ENCODE measurements around a stretch of chr20.

GRCh38 chr20:53736796-53737450, 143.3 kb upstream of the ZNF217 start:
- PRO-cap: no peak
- CAGE, long polyA plus RNA: no peak

DNA sequence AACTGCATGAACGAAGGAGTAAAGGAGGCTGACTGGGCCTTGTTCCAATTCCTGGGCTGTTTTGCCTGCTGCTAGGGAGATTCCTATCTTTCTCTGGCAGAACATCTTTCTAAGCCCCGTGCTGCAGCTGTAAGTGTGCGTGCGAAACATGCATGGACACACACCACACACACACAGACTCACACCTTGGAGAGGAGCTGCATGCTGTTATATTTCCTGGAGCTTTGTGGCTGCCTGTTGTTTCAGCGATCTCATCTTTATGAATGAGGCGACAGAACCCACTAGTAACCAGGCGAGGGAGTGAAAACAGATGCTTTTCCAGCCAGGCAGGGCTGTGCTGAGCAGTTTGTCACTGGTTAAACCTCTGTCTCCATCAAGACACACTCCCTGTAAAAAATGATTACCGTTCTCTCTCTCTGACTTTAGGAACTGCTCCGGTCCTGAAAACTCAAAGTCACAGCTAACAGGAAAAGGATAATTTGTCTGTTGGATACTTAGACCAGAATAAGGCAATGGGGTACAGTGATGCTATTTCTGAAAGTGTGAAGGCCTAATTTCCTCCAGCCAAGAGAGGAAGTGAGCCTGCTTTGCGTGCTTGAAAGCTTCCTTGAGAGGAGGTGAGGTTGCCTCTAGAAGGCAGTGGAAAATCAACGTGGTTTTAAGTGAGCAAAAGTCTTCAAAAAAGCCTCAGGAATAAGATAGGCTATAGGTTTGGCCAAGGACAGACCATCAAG, 157.5 kb upstream of the ZNF217 start:
- PRO-cap: no peak
- CAGE, long polyA plus RNA: no peak

DNA sequence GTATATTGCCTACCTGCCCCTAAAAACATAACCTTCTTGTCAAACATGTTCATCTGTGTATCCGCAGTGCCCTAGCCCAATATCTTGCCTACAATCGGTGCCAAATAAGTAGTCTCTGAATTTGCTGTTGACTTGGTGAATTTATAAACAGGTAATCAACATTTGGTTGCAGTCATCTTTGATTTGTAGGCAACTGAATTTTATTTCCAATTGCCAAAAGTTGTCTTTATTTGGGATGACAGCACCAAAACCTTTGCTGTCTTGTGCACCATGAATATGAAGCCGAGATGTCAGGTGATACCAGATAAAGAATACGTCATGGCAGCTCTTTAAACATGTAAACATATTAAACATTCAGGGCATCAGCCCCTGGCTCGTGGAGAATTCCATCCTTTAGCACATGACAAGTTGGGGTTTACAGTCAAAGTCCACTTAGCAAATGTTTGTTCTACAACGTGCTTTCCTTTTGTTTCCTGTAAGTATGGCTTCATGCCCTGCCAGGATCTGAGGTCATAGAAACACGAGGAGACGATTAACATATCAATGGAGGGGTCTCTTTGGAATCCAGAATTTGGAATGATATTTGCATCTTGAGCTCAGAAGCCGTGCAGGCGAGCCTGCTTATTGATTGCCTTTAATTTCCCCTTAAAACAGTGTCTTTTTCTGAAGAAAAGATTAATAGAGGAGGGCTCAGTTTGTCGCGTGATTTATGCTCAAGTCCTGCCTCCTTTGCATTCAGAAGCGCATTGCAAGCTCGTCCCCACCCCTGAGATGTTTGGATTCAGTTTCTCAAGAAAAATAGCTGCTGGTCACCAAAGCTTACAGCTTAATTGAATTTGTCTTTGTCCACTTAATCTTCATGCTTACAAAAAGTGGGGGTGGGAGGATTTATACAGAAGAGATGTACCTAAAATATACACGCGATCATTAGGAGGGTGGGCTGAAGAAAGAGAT, 170.2 kb upstream of the ZNF217 start:
- PRO-cap: no peak
- CAGE, long polyA plus RNA: no peak

- PRO-cap: no peak
- CAGE, long polyA plus RNA: no peak
Observed at GRCh38 chr20:53786130-53786574, 192.5 kb upstream of the ZNF217 start.

- PRO-cap: no peak
- CAGE, long polyA plus RNA: no peak
Observed at GRCh38 chr20:53790846-53791410, 197.3 kb upstream of the ZNF217 start.

DNA sequence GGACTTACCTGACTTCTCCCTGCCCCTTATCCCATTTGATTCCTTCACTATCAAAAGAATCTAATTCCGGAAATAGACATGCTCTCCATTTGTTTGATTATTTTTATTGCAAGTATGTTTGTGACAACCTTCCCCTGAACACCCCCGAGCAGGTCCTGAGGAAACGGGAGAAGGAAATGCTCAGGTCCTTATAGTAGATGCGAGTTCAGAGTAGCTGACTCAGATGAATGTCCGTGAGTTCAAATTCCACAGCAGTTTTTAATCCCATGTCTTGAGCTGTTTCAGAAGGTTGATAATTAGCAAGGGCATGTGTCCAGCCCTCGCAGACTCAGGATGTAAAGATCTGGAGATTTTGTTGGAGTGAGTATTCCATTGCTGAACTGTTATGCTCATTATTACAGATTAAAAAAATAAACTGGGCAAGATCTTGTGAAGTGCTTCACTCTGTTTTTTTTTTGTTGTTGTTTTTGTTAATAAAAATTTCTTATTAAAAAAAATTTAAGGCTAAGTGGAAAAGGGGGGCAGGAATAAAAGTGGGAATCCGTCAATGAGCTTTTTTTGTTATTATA, 169.3 kb downstream of the BCAS1 start:
- PRO-cap: no peak
- CAGE, long polyA plus RNA: no peak

- PRO-cap: no peak
- CAGE, long polyA plus RNA: no peak
Observed at GRCh38 chr20:53914080-53914530, 156.3 kb downstream of the BCAS1 start.

- PRO-cap: no peak
- CAGE, long polyA plus RNA: no peak
Observed at GRCh38 chr20:53914531-53915171, 155.7 kb downstream of the BCAS1 start.

- PRO-cap: no peak
- CAGE, long polyA plus RNA: no peak
Observed at GRCh38 chr20:53922770-53923459, 147.5 kb downstream of the BCAS1 start.

GRCh38 chr20:53926497-53927227, 143.7 kb downstream of the BCAS1 start:
- PRO-cap: unidirectional peak, minus-strand start at chr20:53926644; unidirectional peak, minus-strand start at chr20:53926661
- CAGE, long polyA plus RNA: no peak

- PRO-cap: no peak
- CAGE, long polyA plus RNA: no peak
Observed at GRCh38 chr20:53939869-53940648, 130.3 kb downstream of the BCAS1 start.

DNA sequence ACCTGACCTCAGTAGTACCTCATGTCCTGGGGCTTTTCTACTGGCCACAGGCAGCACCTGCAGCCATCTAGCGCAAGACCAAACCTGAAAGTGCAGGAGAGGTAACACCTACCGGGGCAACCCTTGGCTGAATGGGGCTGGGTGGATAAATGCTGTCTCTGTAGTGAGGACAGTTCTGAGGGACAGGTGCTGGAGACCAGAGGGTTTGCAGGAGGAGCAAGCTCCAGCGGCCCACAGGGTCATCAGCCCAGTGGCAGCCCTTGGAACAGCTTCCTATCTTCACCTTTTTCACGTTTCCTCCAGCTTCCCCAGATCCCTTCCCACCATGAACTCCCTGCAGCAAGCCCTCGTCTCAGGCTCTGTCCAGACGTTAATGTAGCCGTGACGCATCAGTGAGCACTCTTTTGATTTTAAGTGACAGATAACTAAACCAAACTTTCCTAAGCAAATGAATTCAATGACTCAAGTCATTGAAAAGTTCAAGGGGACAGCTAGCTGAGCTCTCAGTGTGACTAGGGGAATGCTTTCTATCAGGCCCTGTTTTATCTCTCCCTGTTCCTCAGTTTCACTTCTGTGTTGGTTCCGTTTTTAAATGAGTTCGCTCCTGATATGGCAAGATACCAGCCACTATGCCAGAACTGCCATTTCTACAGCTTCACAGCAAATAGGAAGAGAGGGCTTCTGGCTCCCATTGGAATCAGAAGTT, 12.2 kb upstream of the PFDN4 start:
- PRO-cap: no peak
- CAGE, long polyA plus RNA: no peak

GRCh38 chr20:55678959-55679288, 326.4 kb downstream of the CBLN4 start:
- PRO-cap: no peak
- CAGE, long polyA plus RNA: no peak

- PRO-cap: no peak
- CAGE, long polyA plus RNA: no peak
Observed at GRCh38 chr20:56158866-56159146, 89.7 kb upstream of the MC3R start.

DNA sequence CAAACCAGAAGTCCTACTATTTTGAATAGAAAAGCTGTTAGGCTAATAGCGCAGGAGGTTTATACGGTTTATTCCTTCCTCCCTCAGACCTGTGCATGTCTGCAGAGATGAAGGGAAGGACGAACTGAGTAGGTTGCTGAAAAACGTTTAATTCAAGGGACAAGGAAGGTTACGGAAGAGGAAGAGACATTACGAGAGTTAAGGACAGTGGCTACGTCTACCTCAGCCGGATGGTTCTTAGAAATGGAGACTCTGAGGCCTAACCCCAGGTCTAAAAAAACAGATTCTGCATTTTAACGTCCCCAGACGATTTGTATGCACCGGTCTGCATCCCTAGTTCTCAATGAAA, 923 bp downstream of the AURKA start:
- PRO-cap: no peak
- CAGE, long polyA plus RNA: no peak

- PRO-cap: no peak
- CAGE, long polyA plus RNA: no peak
Observed at GRCh38 chr20:56418931-56419375, 6.9 kb downstream of the CASS4 start.

GRCh38 chr20:56423858-56424328, 11.8 kb downstream of the CASS4 start:
- PRO-cap: no peak
- CAGE, long polyA plus RNA: no peak

DNA sequence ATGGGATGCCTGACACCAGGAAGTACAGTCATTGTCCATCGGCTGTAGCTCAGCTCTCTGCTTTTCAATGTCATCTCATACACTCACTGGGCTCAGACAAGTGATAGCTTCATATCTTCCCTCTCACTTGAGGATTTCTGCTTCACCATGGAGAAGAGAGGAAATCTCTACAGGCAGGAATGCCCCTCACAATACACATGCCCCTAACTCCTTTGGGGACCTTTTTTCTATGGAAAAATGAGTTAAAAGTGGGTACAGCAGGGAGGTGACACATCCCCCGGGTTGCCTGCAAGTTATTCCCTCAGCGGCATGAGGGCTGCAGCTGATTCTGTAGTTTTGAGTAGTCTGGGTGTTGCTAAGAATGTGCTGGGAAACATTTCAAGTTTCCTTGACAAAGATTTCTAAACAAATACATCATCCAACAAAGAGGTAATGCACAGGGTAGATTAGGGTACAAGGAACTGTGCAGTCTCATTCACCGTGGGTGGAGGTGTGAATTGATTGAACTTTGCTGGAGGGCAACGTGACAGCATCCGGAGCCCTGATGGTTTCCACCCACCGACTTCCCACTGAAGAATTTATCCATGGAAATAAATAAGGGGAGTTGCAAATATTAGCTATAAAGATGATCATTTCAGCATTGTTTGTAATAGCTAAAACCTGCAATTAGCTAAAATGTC, 21.7 kb downstream of the CASS4 start:
- PRO-cap: no peak
- CAGE, long polyA plus RNA: no peak

- PRO-cap: no peak
- CAGE, long polyA plus RNA: no peak
Observed at GRCh38 chr20:56444223-56444645, 24.2 kb upstream of the RTF2 start.

DNA sequence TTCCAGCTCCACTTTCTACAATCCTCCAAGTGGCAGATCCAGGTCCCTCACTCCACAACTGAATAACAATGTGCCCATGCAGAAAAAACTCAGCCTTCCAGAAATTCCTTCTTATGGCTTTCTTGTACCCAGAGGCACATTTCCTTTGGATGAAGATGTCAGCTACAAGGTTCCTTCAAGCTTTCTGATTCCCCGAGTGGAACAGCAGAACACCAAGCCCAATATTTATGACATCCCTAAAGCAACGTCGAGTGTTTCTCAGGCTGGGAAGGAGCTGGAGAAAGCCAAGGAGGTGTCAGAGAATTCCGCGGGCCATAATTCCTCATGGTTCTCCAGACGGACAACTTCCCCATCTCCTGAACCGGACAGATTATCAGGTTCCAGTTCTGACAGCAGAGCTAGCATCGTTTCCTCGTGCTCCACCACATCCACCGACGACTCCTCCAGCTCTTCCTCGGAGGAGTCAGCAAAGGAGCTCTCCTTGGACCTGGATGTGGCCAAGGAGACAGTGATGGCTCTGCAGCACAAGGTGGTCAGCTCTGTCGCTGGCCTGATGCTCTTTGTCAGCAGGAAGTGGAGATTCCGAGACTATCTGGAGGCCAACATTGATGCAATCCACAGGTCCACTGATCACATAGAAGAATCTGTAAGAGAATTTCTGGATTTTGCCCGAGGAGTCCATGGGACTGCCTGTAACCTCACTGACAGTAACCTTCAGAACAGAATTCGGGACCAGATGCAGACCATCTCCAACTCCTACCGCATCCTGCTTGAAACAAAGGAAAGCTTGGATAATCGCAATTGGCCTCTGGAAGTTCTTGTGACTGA, 16.2 kb upstream of the RTF2 start:
- PRO-cap: no peak
- CAGE, long polyA plus RNA: no peak

Measured in B cell (primary cell).